Endometrial microvascular endothelial cells (primary cell): ENCODE measurements around a stretch of chr2.

GRCh38 chr2:8249150-8249750 lies 432.6 kb upstream of the ID2 start:
- RAMPAGE, long total RNA = no peak

GRCh38 chr2:8413955-8414534 lies 267.8 kb upstream of the ID2 start:
- RAMPAGE, long total RNA = no peak

- RAMPAGE, long total RNA = no peak
Observed at GRCh38 chr2:8475191-8475730, 206.6 kb upstream of the ID2 start.

GRCh38 chr2:8487639-8488900 lies 193.8 kb upstream of the ID2 start:
- RAMPAGE, long total RNA = no peak

DNA sequence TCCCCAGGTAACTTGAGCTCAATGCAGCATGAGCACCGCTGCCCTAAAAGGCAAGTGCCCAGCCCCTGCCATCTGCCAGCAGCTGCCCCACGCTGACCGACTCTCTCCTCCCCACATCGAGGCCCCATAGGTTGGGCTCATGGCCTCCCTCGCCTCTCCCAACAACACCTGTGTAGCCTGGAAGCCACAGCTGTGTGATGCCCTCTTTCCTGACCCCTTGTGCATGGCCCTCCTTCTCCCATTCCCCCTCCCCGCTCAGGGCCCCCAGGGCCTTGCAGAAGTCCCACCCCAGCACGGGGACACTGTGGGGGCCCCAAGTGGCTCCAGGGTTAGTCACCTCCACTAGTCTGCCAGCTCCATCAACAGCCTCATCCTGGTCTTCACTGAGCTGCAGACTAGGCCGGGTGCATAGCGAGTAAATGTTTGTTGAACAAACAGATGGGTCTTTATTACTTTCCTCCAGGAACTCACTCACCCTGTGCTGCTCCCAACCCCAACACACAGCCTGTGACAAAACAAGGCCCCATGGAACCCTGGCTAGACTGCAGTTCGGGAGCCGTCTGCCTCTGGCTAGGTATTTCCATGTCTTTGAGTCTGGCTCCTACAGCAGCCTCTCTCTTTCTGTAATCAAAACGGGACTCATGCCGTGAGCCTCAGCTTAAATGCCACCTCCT lies 110.0 kb upstream of the ID2 start:
- RAMPAGE, long total RNA = no peak

DNA sequence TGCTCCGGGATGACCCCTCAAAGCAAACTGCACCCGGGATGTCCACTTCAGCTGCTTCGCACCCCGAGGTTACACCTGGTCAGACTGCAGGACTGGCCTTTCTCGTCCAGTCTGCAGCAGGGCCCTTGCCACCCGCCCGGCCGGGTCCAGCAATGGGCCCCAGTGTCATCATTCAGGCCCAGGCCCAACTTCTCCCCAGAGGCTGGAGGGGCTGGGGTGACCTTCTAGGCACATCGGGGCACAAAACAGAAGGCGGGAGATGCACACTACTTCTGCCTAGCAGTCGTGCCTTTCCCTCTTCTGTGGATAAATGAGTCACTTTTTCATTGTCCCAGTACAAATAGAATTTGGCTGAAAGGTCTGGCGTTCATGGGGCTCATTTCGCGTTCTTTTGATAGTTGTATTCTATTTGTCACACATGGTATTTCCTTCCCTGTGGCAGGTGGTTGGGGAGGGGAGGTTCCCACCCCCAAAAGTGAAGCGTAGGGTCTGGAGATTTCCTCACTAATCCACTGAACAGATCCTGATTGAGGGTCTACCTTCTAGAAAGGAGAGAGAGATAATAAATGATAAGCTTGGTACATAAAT lies 56.9 kb upstream of the ID2 start:
- RAMPAGE, long total RNA = no peak

DNA sequence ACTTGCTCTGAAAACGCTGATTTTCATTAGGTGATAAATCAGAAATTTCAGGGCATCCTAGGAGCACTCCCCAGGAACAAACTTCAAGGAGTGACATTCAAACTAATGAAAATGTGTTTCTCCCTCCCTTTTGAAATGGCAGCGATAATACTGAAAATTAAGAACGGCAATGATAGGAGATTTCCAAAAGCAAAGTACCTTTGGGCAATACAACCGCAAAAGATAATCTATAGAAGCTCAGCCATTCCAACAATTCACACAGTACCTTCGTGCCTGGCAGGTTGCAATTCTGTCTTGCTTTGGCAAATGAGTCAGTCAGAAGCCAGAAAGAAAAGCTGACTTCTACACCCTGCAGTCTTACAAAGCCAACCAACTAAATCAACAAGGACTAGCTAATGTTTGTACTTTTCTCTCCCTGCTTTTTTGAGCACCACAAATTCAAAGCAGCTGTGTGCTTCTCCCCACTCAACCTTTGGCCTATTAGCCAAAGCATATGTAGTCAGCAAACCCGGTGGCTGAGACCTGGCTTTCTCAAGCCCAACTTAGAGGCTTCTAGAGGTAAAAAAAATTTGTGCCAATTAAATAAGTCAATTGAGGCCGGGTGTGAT lies 25.7 kb upstream of the ID2 start:
- RAMPAGE, long total RNA = no peak

- RAMPAGE, long total RNA = no peak
Observed at GRCh38 chr2:8902643-8902889, 65.2 kb upstream of the KIDINS220 start.

GRCh38 chr2:8996764-8997742 lies 6.4 kb downstream of the MBOAT2 start:
- RAMPAGE, long total RNA = no peak

DNA sequence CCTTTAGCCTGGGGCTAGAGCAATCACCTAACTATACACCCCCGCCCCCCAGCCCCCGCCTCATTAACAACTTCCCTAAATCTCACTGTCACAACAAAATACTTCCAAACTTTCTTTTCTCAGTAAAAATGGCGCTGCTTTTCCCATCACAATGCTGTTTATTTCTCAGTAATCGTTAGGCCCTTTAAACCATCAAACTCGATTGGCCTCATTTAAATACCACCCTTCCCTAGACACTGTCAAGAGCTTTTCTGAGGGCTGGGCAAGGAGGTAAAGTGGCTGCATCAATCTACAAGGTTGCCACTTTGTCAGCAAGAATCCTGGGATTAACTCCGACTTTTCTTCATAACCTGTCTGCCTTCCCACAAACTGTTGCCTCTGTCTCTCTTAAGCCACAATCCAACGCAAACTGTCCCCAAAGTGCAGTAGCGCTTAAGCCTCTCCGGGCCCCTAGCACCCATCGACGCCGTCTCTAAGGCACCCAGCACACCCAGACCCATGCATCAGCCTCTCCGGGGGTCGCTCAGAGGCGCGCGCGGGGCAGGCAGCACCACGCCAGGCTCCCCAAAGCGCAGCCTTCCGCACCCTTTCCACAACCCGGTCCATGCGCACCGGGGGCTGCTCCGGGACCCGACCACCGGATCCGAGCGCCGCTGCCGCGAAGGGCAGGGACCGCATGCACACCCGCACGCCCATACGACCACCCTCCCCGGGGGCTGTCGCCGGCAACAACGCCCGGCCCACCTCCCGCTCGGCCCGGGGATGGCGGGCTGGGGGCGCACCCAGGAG lies 720 bp downstream of the MBOAT2 start:
- RAMPAGE, long total RNA = no peak

DNA sequence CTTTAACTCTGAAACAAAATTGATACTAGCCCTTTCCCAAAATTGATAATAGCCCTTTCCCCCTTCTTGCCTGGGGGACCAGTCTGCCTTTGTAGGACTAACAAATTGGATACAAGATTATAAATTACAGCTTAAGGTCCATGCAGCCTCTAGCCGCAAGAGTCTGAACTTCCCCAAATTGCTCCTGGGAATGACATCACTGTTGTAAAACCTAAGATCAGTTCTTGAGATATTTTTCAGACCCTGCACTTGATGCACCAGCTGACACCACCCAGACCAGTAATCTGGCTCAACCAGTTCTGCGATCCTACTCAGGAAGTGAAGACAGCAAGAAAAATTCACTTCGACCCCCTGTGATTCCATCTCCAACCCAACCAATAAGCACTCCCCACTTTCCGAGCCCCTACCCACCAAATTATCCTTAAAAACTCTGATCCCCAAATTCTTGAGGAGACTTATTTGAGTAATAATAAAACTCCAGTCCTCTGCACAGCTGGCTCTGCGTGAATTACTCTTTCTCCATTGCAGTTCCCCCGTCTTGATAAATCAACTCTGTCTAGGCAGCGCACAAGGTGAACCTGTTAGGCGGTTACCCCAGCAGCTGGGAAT lies 35.8 kb upstream of the ASAP2 start:
- RAMPAGE, long total RNA = no peak

GRCh38 chr2:9226984-9227978 lies 20.7 kb downstream of the ASAP2 start:
- RAMPAGE, long total RNA = no peak

GRCh38 chr2:9344305-9344964 lies 78.9 kb downstream of the ITGB1BP1 start:
- RAMPAGE, long total RNA = no peak

- RAMPAGE, long total RNA = no peak
Observed at GRCh38 chr2:9474663-9475531, 546 bp downstream of the IAH1 start.

DNA sequence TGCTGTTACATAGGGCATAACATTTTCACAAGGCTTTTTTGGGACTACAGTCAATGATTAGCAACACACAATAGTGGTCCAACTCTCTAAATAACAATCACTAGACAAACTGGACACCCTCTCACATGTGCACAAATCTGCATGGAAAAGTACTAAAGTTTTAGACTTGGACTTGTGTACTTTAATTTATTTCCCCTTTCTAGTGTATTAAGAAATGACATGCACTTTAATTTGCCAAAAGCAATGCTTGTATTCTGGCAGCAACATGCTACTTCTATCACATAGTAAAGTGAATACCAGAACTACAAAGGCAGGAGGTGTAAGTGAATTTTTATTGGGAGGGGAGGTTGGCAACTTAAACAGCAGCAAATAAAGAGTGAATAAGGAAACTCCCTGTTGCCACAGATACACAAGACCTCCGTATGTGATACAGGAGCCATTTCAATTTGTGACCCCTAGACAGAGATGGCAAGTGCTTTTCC lies 28.7 kb upstream of the ADAM17 start:
- RAMPAGE, long total RNA = no peak

GRCh38 chr2:9594362-9595353 lies 36.1 kb downstream of the YWHAQ start:
- RAMPAGE, long total RNA = no peak

DNA sequence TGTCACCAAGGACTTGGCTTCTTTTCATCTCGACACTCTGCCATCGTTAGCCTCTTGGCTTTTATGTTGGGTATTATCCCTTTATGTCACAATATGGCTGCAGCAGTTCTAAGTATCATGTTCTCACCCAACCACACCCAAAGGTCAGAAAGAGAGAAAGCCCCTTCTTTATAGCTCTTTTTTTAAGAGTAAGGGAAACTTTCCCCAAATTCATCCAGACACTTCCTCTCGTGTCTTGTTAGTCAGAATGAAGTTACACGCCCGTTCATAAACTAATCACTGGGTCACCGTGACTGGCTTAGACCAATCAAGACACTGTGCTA lies 104.9 kb upstream of the TAF1B start:
- RAMPAGE, long total RNA = no peak

- RAMPAGE, long total RNA = no peak
Observed at GRCh38 chr2:9771478-9772138, 71.7 kb upstream of the TAF1B start.

DNA sequence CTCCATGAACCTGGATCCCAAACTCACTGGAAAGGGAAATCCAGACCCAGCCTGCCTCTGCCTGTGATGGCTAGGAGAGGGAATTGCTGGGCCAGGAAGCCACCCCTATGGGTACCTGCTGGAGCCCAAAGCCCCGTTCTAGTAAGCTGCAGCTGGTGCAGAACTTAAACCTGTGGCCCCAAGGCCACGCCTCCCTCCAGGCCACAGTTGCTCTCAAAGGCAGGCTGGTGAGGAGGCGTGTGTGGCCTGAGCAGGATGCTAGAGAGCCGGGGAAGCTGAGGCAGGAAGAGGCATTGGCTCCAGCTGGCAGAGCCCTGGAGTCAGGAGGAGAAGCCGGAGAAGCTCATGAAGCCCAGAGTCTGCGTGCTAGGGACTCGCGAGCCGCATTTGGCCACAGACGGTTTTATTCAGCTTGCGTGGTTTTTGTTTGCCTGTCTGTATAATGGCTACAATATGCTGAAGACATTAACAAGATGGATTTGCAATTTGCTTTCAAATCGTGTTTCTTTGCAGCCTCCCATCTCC lies 63.4 kb upstream of the TAF1B start:
- RAMPAGE, long total RNA = no peak

DNA sequence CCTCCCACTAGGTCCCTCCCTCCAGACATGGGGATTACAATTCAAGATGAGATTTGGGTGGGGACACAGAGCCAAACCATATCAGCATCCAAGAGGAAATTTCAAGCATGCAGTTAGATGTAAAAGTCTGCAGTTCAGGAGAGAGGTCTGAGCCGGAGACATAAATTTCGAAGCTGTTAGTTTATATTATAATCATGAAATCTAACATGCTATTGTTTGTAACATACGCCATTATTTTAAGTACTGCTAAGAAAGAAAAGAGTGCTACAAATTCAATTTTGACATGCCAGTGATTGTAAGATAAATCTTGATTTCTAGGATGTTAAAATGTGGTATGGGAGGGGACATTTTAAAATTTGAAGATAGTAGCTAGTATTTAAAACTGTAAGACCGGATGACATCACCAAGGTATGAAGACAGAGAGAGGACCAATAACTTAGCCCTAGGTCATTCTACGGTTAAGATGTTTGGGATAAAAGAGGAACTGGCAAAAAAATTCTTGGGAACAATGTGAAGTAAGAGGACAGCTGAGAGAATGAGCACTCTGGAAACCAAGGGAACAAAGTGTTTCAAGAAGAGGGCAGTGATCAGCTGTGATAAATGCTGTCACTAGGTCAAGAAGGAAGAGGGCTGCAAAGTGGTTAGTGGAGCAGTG lies 17.0 kb downstream of the TAF1B start:
- RAMPAGE, long total RNA = no peak